Frontal cortex (tissue), 2 donors: Measurements from ENCODE around the genes GPR12 and SLC46A3.

DNA sequence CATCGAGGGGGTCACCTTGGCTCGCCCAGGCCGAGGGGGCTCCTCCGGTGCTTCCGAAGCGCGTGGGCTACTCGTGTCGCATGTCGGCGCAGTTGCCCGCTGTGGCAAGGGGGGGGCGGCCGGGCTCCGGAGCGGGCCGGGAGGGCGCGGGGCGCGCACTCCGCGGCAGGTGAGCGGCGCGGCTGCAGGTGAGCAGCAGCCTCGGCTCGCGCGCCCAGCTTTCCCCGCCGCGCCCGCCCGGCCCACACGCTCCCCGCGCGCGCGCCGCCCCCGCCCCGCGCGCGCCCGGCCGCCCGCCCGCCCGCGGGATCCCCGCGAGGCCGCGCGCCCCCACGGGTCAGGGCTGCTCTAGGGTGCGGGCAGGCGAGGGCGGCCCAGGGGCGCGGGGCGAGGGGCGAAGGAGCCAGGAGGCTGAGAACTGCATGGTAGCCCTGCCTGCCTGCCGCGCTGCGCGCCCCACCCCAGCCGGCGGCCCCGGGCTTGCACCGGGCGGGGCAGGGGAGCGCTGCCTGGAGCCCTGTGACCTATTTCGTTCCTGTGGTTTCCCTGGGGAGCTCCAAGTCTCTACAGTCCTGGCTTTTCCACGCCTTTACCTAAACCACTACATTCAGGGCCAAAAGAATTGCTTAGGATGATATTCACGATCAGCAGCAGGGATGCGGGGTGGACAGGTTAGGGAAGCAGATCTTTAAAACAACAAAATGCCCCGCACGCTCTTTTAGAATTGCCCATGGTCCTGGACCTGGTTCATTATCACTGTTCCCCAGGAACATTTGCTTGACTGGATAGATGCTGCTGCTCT, at the start of gene GPR12:
GPR12 (minus strand) TSS at position 223 of the 802 bp plus-strand sequence.
- RAMPAGE, long total RNA = no peak

DNA sequence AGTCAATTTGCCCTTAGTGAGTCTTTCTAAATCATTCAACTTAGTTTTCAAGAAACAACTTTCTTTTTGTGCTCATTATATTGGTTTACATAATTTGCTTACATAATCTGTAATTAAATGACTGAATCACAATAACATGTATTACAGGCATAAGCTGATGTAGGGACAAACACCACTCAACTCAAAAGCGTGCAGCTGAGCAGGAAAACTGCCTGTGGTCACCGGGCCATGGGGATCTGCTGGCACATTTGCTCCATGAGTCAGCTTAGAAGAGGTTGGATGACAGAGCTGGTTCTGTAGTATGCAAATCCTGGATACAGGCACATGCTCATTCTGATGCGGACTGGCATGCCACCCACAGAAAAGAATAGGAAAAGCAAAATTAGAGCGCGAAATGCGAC, 128.6 kb downstream of the USP12 start:
- RAMPAGE, long total RNA = no peak

GRCh38 chr13:27446925-27447646, 3.3 kb downstream of the MTIF3 start:
- RAMPAGE, long total RNA = no peak

- RAMPAGE, long total RNA = no peak
Observed at GRCh38 chr13:27448980-27449623, 1.3 kb downstream of the MTIF3 start.

GRCh38 chr13:27477251-27477864, 27.0 kb upstream of the MTIF3 start:
- RAMPAGE, long total RNA = no peak

DNA sequence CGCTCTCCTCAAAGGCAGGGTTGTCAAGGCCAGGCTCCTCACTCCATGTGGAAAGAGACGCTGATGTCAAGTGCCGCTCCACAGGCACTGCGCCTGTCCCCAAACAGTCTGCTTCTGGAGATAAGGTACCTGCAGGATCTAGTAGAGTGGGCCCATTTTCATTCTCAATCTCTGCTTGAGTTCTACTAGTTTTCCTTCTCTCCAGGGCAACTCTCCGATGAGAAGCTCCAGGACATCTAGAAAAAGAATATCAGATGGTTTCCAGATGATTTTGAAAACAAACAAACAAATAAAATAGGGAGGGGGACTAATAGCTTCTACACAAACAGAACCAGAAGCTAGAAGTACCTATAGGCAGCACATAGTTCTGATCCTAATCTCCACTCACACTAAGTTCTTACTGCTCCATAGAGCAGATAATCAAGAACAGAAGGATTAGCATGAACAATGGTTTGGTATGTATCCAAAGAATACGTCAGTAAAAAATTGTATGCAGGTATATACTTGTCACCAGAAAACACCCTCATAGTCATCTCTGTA, 51.2 kb downstream of the LNX2 start:
- RAMPAGE, long total RNA = no peak

GRCh38 chr13:27599748-27600410, 20.4 kb downstream of the LNX2 start:
- RAMPAGE, long total RNA = no peak

DNA sequence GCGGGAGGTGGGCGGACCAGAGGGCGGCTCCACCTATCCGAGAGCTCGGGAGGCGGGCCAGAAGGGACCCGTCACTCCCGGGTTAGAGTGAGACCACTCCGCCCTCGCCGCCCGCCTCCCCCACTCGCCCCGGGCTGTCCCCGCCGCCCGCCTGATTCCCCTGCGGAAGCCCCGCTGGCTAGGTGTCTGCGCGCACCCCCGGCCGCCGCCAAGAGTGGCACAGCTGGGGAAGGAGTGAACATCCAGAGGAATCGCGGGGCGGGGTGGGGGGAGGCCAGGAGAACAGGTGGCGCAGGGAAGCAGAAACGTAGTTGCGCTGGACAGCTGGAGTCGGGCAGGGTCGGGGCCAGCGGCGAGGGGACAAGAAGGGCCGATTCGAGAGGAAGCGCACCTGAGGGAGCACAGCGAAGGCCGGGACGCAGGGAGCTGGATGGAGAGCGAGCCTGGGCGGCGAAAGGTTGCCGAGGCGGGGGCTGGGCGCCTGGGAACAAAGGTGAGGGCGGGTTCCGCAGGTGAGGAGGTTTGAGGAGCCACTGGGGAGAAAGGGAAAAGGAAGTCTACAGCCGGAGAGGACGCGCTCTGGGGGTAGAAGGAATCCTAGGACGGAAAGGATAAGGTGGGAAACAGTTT, 434 bp upstream of the LNX2 start:
- RAMPAGE, long total RNA = no peak

DNA sequence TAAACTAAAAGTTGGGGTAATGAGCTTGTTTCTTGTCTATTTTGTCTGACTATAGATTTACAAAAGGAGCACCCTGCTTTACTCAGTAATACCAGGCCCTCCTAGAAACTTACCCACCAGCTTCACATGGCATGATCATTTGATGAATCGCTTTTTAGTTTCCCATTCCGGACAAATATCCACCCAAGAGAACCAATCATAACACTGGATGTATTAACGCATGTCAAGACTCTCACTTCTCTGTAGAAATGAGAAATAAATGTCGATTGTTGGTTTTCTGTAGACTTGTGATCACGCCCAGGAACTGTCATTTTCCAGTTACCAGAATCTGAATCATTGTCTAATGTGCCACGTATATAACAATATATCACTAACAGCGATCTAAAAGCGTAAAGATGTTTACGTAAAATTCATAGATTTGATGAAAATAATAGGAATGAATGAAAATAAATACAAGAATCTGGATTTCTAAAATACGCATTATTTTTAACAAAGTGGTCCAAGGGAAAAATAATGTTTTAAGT, 14.1 kb downstream of the CDX2 start:
- RAMPAGE, long total RNA = no peak

DNA sequence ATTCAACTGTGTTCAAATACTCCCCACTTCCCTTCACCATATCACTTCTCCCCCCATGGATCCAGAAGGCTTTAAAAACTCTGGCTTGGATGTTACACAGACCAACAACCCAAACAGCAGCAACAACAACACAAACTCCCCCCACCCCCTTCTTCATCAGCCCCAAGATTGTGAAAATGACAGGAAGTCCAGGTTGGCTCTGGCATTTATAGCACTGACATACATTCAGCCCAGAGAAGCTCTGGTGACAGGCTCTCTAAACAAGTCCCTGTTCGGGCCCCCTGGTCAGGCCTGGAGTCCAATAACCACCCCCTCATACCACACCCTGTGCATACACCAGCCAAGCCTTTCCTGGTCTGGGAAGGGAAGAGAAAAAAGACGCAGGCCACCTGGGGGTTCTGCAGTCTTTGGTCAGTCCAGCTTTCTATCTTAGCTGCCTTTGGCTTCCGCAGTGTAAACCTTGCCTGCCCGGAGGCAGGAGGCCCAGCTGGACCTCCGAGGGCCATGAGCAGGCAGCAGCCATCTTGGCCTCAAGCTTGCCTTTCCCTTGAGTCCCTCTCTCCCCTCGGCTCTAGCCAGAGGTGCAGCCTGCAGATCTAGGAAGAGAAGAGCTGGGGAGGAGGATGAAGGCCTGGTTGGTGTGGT, 6.8 kb downstream of the CDX2 start:
- RAMPAGE, long total RNA = no peak

GRCh38 chr13:27971239-27971687, 2.1 kb upstream of the CDX2 start:
- RAMPAGE, long total RNA = no peak

DNA sequence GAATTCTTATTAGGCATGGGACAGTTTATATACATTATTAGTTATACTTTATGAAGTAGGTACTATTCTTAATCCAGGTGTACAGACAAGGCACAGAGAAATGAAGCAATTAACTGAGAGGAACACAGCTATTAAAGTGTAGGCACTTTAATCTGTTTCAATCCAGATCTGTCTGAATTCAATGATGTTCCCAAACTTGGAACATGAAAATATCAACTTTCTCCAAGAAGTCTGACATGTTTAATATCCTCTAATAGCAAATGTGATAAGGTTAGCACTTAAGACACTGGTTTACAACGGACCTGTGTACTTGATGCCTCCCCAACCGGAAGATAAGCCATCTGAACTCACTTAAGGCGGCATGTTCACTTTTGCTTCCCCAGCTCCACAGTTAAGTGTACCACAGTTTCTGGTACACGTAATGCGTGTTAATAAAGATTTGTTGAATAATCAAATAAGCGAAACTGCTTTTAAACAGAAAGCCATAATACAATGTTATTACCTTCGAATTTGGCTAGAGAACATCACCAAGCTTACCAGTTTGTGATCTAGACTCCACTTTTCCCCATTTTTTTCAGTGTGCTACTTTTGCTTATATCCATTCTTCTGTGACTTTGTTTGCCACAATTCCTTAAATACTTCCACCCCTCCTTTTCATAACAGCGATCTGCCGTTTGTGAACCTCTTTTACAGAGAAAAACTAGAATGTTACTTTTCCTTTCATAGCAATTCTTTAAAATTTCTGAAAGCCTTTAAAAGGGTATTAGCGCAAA, 1.4 kb upstream of the PAN3 start:
- RAMPAGE, long total RNA = no peak

DNA sequence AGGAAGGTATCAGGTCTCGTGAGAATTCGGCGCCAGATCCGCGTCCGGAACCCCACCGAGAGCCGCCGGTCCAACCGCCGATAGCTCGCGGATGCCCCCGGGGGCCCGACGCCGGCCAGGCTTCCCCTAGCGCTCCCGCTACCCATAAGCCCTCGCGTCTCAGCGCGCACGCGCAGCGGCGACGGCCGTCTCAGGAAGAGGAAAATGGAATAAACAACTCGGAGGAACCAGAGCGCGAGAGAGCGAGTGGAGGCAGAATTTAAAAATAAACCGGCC, 384 bp upstream of the PAN3 start:
- RAMPAGE, long total RNA = no peak

DNA sequence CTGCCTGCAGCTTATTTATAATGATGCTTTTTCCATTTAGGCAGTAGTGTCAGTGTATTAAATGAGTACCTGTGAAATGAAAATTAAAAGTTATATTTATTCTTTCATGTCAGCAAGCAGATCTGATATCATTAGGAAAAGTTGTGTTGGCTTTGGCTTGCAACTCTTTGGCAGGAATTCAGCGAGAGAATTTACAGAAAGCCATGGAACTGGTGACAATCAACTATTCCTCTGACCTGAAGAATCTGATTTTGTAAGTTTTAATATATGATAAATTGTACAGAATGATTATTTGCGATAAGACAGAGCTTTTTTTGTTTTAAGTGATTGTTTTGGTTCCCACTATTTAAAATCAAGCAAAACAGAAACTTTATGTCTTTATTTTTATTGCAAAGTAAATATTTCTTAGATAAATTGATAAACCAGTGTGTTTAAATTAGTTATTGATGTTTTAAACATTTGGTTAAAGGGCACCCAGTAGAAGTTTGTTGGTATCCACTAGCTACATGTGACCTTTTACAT, 138.8 kb downstream of the PAN3 start:
- RAMPAGE, long total RNA = no peak

GRCh38 chr13:28329651-28330229, 165.2 kb downstream of the FLT1 start:
- RAMPAGE, long total RNA = no peak

- RAMPAGE, long total RNA = no peak
Observed at GRCh38 chr13:28427001-28427379, 67.9 kb downstream of the FLT1 start.

DNA sequence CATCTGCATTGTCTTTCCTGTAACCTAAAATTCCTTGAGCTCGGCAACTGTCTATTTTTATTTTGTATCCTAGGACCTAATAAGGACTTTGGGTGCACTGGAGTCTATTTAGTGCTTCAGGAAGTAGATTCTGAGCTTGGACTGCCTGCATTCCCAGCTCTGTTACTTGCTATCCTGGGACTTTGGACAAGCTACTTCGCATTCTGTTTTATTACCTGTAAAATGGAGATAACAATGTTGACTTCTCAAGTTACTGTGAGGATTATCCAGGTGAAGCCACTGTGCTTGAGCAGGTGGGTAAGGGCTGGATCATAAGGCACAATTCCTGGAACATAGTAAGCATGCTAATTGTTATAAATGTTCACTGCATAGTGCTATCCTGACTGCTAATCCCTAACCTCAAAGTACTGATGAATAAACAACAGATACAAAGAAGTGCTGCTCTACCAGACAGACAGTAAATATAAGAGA, 50.7 kb upstream of the FLT1 start:
- RAMPAGE, long total RNA = no peak

GRCh38 chr13:28693522-28694147, 25.1 kb downstream of the SLC46A3 start:
- RAMPAGE, long total RNA = no peak

DNA sequence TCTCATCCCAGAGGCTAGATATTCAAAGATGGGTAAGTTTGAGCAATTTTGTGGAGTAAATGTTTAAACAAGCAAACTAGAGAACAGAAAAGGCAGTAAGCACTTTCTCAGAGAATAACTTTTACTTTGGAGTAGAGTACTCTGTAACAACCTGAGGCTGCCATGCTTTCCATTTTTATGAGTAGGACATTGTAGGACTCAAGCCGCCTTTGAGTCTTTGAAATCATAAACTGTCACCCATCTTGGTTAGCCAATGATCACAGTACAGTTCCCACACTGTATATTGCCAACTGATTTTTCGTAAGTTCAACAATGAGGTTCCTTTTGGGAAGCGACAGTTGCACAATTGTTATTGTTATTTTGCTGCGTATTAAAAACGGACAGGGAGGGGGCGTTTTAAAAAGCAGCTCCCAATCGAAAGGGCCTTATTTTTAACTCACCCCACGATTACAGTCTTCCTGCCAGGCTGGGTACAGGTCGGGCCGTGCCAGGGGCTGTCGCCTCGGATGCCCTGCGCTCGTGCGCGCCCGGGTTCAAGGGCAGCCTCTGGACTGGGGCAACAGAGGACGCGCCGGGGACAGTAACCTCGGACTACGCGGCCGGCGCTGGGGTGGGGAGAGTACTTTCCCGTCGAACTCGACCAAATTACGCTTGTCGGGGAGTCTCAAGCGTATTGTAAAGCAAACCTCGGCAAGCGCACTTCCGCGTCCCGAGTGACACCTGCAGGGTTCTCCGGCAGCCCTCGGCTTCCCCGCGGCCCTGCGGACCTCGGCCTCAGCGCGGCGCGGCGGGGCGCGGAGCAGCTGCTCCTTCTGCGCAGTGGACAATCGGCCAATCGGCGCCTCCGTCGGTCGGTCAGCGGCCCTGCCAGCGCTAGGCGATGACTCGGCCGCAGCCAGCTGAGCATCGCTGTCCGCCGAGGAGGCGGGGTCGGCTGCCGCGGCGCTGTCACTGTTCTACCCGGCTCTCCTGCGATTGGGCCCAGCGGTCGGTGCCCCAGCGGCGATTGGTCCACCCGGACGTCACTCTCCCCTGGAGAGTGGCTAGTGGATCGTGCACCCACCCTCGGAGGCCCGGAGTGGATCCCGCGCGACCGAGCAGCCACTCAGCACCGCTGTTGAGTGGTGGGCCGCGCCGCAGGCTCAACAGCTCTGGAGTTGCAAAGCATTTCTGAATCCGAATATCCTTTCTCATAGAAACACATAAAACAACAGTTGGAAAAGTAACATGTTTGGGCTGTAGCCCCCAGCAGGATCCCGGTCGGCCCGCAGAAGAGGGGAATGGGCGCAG, at the start of gene SLC46A3:
SLC46A3 (minus strand) TSS at position 915 of the 1,290 bp plus-strand sequence.
- RAMPAGE, long total RNA = no peak

DNA sequence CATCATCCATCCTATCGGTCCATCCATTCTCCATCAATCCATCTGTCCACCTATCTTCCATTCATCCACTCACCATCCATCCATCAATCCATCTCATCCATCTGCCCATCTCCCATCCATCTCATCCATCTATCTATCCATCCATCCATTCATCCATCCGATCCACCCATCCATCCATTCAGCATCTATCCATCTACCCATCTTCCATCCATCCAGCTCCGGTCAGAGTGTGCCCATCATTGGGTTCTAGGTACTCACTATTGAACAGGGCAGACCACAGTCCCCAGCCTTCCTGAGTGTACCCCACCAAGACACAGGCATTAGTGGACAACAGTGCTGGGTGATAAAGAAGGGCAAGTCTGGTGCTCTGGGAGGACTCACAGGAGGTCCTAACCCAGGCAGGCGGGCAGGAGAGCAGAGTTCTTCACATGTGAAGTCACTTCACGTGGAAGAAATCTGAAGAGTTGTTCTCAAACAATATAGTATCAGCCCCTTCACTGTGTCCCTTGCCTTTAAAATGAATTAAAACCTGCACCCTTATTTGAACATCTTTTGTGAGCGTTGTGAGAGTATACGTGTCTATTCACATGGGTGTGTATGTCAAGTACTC, 75.4 kb downstream of the SLC7A1 start:
- RAMPAGE, long total RNA = no peak